Measurements from ENCODE around the genes SERF1B and MAP1B.

GRCh38 chr5:67195454-67196233 is 955 bp downstream of the CD180 start:
- PRO-cap: no peak

GRCh38 chr5:67257662-67257948 is 61.0 kb upstream of the CD180 start:
- PRO-cap: no peak

GRCh38 chr5:67537237-67537782 is 340.7 kb upstream of the CD180 start:
- PRO-cap: no peak

DNA sequence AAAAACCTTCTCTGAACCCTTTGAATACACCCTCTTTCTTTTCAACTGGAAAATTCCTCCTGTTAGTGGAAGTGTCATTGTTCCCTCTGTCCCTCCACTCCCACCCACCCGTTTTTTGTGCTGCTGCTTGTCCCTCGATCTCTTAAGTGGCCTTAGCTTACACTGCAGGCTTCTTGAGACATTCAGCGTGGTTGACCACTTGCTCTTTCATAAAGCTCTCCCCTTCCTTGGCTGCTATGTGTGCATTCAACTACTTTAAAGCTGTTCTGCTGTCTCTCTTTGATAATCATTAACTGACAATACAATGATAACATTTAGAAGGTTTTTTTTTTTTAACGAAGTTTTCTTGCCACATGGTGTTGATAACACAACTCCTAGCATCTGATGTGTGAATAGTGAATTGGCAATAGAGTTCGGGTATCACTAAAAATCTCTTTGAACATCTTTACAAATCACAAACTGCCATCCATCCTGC is 409.1 kb upstream of the CD180 start:
- PRO-cap: no peak

DNA sequence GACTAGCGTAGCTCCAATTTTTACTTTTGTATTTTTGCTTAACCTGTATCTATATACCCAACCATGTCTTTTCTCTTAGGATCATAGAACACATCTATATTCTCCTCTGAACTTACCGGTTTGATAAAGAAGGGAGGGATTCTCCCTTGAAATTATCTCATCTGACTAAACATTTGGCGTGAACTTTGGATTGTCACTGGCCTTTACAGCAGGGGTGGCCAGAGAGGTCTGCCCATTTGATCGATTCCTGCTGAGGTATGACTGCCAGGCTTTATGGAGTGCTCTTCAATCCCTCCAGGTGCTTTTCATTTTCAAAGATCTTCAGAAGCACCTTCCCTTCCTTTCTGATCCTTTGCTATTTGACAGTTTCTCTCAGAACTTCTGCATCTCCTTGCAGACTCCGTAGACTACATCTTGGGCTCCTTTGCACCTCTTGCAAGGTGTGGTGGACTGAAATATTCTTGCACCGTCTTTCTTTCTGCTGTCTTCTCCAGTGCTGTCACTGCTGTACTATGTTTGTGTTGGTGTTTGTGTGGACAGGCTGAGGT is 409.7 kb upstream of the CD180 start:
- PRO-cap: no peak

- PRO-cap: no peak
Measured at GRCh38 chr5:67680222-67680475, 483.6 kb upstream of the CD180 start.

GRCh38 chr5:67795851-67796558 is 419.6 kb upstream of the PIK3R1 start:
- PRO-cap: no peak

- PRO-cap: no peak
Measured at GRCh38 chr5:67817659-67818600, 397.6 kb upstream of the PIK3R1 start.

DNA sequence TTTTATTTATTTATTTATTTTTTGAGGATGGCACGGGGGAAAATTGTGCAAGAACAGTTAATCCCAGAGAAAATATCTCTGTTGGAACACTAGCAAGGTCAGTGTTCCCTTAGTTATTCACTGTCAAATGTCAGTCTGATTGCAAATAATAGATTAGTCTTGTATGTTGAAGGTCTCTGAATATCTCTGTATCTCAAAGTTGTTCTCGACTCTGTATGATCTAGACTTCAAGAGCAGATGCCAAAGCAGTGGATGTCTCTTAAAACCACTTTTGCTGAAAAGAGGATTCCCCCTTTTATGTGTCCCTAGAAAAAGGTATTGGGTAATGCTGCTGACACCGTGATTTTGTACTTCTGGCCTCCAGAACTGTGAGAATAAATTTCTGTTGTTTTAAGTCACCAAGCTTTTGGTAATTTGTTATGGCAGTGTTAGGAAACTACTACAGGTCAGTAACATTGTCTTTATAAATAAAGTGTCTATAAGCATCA is 85.4 kb upstream of the PIK3R1 start:
- PRO-cap: no peak

DNA sequence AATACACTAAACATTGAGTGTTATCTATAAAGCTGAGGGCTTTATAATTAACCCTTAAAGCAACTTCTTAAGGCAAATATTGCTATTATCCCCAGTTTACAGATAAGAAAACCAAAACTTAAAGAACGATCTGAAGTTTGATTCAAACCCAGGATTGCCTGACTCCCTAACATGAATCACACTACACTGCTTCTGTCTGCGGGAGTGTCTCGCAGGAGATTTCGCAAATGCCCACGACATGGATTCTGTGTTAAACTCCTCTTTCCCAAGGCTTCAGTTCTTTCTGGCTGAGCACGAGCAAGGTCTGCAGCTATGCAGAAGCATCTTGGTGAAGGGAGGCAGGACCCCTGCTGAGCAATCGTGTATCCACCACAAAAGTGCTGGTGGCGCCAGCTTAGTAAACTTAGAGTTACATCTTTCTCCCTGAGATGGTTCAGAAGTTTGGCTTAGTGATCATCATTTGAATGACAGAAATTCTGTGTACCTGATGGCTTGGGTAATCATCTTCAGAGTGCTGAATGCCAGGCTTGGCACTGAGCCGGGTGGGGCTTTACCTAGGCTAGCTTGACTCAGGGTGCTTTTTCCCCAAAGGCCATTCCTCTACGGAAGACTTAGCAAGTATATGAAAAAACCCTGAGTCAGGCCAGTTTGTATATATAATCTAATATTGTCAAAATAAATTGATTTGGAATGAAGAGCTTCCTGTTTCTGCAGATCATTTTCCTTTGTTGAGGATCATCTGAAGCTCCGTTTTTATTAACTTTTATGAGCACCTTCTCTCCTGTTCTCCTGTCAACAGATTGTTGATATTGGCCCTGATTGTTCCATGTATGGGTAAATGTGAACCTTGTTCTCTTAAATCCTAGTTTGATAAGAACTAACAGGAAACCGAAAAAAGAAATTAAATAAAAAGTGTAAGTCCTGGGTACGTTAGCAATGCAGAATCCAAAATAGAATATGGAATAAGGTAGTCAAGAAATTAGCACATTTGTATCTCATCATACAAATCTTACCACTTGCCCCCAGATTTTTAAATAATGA is 81.2 kb upstream of the PIK3R1 start:
- PRO-cap: no peak

GRCh38 chr5:68169964-68170408 is 45.6 kb upstream of the PIK3R1 start:
- PRO-cap: no peak

DNA sequence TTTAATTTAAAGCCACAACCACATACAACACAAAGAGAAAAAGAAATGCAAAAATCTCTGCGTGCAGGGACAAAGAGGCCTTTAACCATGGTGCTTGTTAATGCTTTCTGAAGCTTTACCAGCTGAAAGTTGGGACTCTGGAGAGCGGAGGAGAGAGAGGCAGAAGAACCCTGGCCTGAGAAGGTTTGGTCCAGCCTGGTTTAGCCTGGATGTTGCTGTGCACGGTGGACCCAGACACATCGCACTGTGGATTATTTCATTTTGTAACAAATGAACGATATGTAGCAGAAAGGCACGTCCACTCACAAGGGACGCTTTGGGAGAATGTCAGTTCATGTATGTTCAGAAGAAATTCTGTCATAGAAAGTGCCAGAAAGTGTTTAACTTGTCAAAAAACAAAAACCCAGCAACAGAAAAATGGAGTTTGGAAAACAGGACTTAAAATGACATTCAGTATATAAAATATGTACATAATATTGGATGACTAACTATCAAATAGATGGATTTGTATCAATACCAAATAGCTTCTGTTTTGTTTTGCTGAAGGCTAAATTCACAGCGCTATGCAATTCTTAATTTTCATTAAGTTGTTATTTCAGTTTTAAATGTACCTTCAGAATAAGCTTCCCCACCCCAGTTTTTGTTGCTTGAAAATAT is 82.4 kb downstream of the PIK3R1 start:
- PRO-cap: no peak

- PRO-cap: no peak
Measured at GRCh38 chr5:68593411-68594009, 378.0 kb downstream of the PIK3R1 start.

DNA sequence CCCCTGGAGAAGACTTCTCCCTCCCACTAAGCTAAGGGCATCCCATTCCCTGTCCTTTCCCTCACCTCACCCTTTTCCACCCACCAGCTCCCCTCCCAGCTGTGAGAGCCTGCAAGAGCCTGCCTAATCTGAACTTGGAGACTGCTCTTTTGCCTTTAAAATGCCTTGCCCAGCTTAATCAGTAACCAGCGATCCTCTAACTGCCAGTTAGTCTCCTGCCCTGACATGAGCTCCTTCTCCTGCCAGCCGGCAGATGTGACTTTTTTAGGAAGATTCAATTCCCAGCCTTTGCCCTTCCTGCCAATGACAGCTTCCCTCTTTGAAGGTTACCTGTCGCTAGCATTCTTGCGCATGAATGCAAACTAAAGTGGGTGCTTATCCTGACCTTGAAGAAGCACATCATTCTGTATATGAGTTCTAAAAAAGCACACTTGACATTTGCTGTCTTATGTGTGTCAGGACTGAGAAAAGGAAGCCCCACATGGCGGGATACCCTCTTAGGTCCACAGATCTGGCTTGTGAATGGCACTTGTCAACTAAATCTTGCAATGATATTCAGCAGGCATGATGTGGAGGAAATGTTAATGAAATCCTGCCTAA is 411.3 kb upstream of the SLC30A5 start:
- PRO-cap: no peak

- PRO-cap: no peak
Measured at GRCh38 chr5:68730216-68731127, 363.3 kb upstream of the SLC30A5 start.

DNA sequence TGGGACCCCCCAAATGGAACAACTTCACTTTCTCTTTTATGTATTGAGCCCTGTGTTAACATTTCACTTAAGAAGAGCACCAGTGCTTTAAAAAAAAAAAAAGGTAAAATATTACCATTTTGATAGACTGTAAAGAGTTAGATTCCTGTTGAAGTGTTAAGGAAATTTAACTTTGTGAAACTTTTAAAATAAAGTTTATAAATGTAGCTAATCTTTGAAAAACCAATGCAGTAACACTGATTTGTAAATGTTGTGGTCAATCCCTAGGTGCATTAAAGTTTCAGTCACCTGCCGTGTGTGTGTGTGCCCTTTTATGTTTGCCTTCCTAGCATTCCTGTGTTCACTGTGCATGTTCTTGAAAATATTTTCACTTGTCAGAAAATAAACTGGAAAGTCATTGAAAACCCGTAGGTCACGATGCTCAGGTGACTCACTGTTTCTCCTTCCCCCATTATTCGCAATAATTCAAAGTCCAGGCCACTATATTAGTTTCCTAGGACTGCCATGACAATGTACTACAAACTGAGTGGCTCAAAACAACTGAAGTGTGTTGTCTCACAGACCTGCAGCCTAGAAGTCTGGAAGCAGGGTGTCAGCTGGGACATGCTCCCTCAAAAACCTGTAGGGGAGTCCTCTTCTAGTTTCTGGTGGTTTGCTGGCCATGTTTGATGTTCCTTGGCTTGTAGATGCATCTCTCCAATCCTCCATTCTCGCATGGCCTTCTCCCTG is 29.2 kb downstream of the MARVELD2 start:
- PRO-cap: no peak

GRCh38 chr5:70024887-70025492 is at the start of gene SERF1B:
Gene SERF1B (plus strand): TSS chr5:70025251.
- PRO-cap: no peak

DNA sequence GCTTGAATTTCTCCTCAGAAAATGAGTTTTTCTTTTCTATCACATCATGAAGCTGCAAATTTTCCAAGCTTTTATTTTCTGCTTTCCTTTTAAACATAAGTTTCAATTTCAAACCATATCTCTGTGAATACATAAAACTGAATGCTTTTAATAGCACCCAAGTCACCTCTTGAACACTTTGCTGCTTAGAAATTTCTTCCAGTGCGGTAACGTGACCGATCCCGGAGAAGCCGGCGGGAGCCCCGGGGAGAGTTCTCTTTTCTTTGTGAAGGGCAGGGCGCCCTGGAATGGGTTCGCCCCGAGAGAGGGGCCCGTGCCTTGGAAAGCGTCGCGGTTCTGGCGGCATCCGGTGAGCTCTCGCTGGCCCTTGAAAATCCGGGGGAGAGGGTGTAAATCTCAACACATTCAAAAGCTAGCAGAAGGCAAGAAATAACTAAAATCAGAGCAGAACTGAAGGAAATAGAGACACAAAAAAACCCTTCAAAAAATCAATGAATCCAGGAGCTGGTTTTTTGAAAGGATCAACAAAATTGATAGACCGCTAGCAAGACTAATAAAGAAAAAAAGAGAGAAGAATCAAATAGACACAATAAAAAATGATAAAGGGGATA is 131.7 kb downstream of the CARTPT start:
- PRO-cap: no peak

DNA sequence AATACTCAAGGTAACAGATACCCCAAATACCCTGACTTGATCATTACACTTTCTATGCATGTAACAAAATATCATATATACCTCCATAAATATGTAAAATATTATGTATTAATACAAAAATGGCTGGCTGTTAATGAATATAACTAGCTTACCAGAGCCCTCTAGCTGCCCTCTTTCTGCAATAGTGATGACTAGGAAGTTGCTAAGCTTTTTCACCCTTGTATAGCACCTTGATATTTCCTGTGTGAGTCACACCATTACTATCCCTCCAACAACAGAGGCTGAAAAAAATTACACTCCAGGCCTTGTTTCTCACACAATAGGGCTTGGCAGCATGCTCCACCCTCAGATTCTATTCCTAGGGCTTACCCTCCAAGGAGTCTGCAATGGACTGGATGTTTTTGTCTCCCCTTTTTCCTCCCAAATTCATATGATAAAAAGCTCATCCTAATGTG is 184.8 kb upstream of the MAP1B start:
- PRO-cap: no peak

DNA sequence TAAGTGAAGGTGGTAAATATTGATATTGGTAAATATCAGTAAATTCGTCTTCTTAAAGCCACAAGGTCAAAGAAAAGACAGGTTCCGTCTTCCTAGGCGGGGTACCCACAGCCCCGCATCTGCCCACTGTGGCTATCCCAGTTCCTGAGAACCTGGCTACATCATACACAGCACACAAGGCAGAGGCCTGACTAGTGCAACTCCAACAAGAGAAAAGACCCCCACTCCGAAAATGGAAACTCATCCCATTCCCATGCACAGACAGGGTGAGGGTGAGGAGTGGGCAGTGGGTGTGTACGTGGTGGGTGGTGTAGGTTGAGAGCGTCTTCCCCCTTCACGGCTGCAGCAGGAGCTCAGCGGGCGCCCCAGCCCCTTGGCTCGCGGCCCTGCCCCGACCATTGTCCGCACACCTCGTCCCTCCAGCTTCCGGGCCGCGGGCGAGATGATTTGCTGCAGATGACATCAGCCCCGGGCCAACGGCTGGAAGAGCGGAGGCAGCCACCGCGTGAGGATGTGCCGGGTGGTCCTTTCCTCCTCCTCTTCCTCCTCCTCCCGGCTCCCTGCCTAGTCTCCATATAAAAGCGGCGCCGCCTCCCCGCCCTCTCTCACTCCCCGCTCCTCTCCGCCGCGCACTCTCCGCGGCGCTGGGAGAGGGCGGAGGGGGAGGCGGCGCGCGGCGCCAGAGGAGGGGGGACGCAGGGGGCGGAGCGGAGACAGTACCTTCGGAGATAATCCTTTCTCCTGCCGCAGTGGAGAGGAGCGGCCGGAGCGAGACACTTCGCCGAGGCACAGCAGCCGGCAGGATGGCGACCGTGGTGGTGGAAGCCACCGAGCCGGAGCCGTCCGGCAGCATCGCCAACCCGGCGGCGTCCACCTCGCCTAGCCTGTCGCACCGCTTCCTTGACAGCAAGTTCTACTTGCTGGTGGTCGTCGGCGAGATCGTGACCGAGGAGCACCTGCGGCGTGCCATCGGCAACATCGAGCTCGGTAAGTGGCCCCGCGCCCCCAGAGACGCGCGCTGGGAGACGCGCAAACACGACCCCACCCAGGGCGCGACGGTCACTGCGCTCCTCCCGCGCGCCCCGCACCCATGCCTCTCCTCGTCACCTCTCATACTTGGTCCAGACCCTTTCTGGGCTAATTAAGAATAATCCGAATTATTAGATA is at the start of gene MAP1B:
MAP1B (plus strand) TSS at position 747 of the 1,167 bp plus-strand sequence.
- PRO-cap: bidirectional peak, plus-strand start at position 608 of the sequence, minus-strand start at position 605 of the sequence